Renal cortical epithelial cell (primary cell): ENCODE data around the gene CCR4.

DNA sequence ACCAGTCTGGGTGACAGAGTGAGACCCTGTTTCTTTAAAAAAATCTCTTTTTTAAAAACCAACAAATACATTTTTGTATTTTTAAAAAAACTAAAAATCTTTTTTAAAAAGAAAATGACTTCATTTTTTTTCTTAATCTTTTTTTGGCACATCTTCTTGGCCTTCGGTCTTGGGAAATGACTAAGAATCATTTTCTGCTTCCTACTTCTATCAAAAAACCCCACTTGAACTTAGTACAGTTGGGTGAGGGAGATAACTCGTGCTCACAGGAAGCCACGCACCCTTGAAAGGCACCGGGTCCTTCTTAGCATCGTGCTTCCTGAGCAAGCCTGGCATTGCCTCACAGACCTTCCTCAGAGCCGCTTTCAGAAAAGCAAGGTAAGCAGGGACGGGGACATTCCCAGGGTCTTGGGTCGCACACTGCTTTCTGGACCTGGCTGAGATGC is at the start of gene CCR4:
CCR4 (plus strand) TSS at position 332 of the 446 bp plus-strand sequence.
- RRBS, result no CpG with 5 or more reads among the region's 8 CpGs

DNA sequence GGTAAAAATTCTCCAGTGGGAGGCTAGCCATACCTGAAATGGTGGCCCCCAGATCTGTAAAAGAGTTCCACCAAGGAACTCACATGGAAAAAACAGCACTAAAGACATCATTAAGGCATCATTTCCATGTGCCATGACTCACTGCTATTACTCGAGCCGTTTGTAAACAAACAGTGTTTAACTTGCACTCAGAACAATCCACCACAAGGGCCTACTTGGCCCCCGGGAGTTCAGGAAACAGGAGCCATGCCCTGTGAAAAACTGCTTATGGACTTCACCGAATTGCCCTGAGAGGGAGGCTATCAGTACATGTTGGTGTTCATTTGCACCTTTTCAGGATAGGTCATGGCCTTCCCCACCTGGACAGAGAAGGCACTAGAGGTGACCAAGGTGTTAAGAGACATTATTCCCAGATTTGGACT is 18.2 kb downstream of the CCR4 start:
- RRBS, result no CpG with 5 or more reads among the region's 4 CpGs

- RRBS, result no CpG with 5 or more reads among the region's 4 CpGs
These were observed 1.3 kb downstream of the UBP1 start for GRCh38 chr3:33438858-33439310.

DNA sequence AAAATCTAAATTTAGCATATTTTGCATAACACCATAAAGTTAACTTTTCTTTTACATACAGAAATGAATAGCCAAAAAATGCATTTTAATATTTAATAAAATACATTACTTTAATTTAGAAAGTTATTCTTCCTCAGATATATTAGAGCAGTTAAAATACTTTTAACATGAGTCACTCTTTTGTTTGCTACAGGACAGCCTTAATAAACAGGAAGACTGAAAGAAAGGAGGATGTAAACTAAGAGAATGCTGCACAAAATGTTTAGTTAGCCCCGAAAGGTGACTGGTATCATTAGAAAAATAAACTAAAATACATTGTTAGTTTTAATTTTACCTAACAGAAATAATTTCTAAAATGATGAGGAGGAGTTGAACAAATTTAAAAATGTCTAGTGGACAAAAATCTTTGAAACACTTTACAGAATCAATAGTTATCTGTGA is 138.1 kb upstream of the UBP1 start:
- RRBS, result no CpG with 5 or more reads among the region's 1 CpG

DNA sequence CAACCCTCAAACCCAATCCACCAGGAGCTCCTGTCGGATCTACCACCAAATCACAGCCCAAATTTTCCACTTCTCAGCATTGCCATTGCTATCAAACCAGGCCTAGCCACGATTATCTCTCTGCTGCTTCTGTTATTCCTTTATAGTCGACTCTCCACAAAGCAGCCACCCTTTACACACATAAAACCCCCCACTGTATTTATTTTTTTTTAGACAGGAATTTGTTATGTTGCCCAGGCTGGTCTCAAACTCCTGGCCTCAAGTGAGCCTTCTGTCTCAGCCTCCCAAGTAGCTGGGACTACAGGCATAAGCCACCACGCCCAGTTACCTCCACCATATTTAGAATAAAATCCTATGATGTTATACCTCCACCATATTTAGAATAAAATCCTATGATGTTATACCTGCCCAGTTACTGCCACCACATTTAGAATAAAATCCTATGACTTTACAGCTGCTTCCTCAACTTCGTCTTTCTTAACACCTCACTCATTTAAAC is 3.5 kb downstream of the CLASP2 start:
- RRBS, result no CpG with 5 or more reads among the region's 5 CpGs

- RRBS, result no CpG with 5 or more reads among the region's 5 CpGs
These were observed 120.8 kb downstream of the ARPP21 start for GRCh38 chr3:35760010-35760705.

- RRBS, result no CpG with 5 or more reads among the region's 2 CpGs
These were observed 146.1 kb downstream of the DCLK3 start for GRCh38 chr3:36618327-36618560.

DNA sequence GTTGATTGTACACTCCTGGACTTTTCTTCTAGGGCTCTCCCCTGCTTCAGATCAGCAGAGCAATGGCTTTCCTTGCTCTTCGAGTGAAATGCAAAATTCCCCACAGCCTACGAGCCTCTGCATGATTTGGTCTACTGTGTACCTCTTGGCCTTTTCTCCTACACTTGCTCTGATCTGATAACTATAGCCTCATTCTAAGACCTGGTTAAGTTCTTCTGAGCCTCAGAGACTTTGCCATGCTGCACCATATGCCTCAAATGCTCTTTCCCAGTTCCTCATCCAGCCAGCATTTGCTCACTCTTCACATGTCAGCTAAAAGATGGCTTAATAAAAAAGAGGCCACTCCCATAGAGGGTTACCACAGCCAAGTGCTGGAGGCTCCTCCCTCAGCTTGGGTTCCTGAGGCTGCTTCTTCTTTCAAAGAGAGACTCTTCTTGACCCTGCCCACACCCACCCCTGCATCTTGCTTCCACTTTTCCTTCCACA is 22.9 kb upstream of the DCLK3 start:
- RRBS, result no CpG with 5 or more reads among the region's 2 CpGs

DNA sequence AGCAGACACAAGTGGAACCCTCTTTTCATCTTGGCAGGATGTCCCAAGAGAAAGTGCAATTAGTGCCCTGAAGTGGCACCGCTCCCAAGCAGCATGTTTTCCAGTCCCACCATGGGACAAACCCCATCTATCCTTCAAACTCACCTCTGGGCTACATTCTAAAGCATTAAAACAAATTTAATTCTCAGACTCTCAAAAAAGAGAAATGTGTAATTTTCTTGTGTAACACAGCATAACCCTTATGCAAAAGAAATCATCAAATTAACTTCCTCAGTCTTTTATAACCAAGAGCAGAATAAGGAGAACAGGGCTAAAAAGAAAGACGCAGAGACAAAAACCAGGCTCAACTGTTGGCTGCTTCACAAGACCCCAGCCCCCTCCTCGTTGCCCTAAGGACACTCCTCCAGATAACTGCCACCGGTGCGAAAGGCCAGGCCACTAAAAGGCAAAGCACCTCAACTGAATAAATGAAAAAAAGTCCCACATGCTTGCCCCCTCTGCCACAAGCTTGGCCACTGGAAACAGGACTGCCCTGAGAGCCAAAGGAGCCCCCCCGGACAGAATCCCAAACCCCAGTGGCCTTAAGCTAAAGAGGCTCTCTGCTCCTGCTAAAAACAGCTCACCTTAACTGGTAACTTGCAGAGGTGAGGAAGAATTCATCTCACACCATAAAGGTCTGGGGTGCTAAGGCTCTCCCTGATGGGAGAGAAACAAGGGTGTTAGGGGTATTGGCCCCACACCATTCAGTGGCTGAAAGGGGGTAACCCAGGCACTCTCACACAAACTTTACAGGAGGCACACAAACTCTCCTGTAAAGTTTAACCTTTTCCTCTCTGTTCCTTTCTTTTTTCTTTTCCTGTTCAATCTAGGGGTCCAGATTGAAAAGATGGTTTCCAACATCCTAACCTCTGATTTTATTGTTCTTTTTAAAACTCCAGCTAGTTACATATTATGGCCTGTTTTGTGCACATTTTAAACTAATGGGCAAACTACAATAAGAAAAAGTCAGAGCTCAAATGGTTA is 20.2 kb downstream of the TRANK1 start:
- RRBS, result no CpG with 5 or more reads among the region's 6 CpGs

DNA sequence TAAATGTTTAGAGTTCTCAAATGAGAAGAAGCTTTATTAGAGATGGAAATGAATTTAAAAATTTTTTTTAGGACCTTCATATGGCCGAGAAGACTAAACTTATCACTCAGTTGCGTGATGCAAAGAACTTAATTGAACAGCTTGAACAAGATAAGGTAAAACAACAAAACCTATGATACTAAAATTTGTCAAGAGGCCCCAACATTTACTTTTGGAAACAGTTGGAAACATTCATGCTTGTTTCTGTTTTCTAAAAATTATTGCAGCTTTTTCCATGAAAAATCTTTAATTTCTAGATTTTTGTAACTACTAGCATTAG is 56.1 kb downstream of the GOLGA4 start:
- RRBS, result no CpG with 5 or more reads among the region's 2 CpGs

DNA sequence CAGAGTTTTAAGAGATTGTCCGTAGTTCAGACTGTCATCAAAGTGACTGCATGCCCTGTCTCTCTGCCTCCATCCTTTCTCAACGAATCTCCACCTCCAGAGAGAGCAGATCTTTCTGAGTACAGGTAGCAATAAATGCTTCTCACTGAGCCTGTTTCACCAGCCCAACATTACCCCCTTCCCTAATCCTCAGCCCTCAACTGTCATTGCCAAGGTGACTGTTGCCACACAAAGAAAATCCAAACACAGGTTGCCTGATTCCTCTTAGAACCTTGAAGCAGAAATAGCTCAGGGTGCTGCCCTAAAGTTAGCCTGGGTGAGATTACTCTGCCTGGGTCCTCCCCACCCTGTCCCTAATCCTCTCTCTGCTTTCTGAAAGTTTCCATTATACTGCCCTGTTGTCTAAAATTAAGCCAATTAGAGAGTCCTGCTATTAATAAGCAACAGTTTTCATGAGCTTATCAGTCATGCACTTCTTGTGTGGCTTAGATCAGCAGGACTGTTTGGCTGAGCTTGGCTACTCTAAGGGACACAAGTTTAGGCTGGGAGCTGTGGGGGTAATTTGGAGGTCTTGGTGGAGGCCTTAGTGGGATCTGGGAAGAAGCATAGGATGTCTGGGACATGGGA is 57.0 kb downstream of the ITGA9 start:
- RRBS, result no CpG with 5 or more reads among the region's 2 CpGs

GRCh38 chr3:37601523-37602384 is 149.8 kb downstream of the ITGA9 start:
- RRBS, result no CpG with 5 or more reads among the region's 7 CpGs

GRCh38 chr3:37926673-37927180 is 63.9 kb upstream of the VILL start:
- RRBS, result no CpG with 5 or more reads among the region's 3 CpGs

GRCh38 chr3:37942883-37943448 is 47.6 kb upstream of the VILL start:
- RRBS, result no CpG with 5 or more reads among the region's 5 CpGs

DNA sequence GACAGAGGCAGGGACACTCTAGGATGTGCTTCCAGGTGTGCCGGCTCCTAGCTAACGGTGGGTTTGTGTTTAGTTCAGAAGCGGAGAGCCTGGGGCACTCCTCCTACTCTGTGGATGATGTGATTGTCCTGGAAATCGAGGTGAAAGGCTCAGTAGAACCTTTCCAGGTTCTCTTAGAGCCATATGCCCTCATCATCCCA is 40.5 kb downstream of the ACAA1 start:
- RRBS, result no CpG with 5 or more reads among the region's 4 CpGs

GRCh38 chr3:38125247-38126110 is 11.4 kb downstream of the ACAA1 start:
- RRBS, result no CpG with 5 or more reads among the region's 11 CpGs

- RRBS, result no CpG with 5 or more reads among the region's 5 CpGs
These were observed 39.2 kb upstream of the SLC22A13 start for GRCh38 chr3:38226314-38226944.

DNA sequence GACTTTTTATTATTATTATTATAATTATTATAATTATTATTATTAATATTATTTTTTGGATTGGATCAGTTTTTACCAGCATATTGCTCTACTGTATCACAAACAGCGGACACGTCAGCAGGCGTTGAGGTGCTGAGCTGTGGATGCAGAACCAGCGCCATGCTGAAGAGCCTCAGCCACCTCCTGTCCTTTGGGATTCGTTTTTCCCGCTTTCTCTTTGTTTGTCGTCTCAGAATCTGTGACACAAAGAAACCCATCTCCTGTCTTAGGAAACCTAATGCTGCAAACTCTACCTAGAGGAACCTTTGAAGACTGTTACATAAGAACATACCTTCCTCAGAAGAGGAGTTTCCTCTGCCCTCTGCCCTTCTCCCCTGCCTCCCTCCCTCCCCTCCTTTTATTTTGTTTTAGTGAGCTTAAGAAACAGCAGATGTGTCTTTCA is 12.7 kb upstream of the EXOG start:
- RRBS, result no CpG with 5 or more reads among the region's 7 CpGs

GRCh38 chr3:39125633-39126267 is 18.3 kb downstream of the TTC21A start:
- RRBS, result no CpG with 5 or more reads among the region's 7 CpGs